Measurements from ENCODE around the genes MEIG1 and RPP38.

- PRO-cap = no peak
- RAMPAGE, long total RNA = no peak
Measured at GRCh38 chr10:14645129-14645670, 129.5 kb downstream of the FAM107B start.

DNA sequence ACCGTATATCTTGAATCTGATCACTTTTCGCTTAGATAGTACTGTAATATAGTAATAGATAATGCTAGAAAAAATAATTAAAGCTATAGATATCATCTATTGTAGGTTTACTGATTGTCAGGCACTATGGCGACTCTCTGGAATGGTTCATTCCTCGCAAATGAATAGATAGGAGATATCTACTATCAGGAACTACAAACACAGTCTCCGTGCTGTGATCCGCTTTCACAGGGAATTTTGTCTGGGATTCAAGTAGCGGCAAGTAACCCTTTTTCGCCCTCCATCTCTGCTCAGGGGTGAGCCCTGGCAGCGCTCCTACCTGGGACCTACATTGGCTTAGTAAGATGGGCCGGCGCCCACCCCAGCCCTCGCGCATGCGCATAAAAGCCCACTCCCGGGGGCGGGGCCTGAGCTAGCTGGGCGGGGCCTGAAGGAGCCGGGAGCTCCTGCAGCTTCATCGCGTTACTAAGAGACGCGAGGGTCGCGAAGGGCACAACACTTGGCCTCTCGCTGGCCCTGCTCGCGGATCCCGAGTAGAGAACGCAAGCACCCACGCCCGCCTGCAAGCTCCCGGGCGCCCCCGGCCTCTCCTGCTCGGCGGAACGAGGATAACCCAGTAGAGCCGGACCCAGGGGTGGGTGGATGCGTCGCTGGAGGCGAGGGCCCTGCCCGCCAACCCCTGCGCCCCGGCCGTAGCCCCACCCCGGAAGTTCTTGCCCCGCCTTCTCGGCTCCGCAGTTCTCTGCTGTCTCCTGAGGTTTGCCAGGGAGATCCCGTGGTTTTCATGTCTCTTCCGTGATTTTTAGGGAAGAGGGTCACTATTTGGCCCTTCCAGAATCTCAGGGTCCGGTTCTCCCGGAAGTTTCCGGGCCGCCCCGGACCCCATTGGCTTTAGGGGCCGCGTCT lies at the start of gene MEIG1:
TSS of gene MEIG1 (plus strand) at position 465 of the 906 bp plus-strand sequence.
- PRO-cap = bidirectional peak, plus-strand start at position 468 of the sequence, minus-strand start at position 333 of the sequence; bidirectional peak, plus-strand start at position 755 of the sequence, minus-strand start at position 589 of the sequence
- RAMPAGE, long total RNA = no peak

- PRO-cap = no peak
- RAMPAGE, long total RNA = no peak
Measured at GRCh38 chr10:15083843-15084466, 4.6 kb downstream of the ACBD7 start.

DNA sequence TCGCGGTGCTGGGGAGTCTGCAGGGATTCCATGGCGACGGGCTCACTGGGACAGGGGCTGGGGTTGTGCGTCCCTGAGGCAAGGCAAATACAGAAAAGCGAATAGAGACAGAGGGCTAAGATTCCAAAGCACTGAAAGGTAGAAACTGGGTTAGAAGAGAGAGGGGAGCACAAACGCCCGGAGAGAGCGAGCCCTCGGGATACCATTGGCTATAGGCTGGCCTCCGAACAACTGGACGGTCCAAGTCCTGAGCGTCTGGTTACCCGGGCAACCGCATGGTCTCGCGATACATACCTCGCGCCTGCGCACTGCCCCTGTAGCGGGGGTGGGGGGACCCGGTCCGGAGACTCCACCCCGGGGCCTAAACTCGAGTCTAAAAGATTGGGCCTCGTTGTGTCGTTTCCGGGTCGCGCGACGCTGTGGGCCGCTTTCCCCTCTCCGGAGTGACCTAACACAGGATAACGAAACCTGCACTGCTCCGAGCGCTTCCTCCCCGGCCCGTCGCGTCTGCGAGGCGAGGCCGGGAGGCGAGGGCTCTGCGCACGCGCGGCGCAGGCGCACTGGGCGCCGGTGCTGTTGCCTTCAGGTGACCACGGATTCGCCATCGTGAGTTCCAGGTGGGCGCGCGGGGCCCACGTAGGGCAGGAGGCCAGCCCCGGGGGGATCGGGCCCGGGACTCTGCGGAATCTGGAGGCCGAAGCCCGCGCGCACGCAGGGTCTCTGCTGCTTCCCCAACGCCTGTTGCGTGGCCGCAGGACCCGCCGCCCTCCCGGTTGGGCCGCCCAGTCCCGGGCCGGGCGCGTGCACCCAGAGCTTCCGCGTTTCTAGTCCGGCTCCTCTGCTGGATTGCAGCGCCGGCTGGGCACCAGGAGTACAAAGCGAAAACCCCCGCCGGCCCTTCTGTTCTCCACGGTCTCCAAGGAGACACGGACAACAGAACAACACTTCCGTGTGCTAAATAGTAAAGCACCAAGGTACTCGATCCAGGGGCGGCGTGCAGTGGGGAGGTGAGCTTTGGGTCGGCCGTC lies at the start of gene RPP38:
TSS of gene RPP38 (plus strand) at position 563 of the 1,028 bp plus-strand sequence.
- PRO-cap = unidirectional peak, plus-strand start at position 317 of the sequence; unidirectional peak, plus-strand start at position 405 of the sequence; bidirectional peak, plus-strand start at position 552 of the sequence, minus-strand start at position 509 of the sequence
- RAMPAGE, long total RNA = no peak

DNA sequence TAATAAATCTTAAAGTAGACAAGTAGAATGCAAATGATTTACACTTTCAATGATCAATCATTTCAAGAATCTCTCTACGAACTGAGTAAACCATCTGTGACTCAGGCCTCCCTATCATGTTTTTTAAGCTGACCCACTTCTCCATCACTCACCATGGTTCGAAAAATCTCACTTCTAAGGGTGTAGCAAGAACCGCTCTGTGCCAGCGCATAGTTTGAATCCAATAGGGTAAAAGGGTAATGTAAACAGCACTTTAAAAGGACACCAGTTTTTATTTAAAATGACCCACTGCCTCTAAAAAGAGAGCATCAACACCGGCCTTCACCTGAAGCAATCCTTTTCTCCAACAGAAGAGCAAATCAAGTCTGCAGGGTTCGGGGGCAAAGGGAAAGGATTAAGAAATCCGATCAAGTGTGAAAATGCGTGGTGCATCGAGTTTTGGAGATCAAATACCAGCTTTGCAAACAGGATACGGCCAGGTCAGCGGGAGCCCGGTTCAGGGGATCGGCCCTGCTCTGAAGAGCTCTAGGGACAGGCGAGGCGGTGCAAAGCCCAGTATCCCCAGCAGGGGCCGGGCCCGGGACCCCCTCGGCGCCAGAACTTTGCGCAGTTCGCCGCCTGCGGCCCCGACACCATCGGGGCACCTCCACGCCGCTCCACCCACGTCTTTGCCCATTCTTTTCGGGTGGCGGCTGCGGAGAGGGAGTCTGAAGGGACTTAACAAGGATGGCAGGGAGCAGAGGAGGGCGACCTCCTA lies 961 bp downstream of the NMT2 start:
- PRO-cap = no peak
- RAMPAGE, long total RNA = no peak

DNA sequence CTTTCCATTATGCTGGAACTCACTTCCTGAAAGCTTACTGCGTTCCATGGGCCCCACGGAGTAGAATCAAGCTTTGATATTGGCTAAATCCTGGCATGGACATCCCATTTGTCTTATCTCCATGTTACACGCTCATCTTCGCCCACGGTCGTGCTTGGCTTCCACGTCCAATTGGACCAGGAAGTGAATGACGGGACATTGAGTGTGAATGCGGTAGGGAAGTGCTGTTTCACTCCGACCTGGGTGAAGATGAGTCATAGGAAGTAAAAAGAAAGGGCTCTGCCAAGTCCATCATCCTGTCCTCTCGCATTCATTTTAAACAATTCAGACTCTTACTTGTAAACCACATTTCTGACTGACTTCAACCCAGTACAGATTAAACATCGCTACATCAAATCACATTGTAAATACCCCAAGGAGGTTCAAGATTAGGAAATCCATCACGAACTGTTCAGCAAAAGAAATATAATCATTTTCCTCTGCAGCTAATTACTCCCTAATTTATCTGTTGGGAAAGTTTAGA lies 45.4 kb downstream of the FAM171A1 start:
- PRO-cap = no peak
- RAMPAGE, long total RNA = no peak

GRCh38 chr10:16828059-16828535 lies 10.9 kb upstream of the RSU1 start:
- PRO-cap = no peak
- RAMPAGE, long total RNA = no peak

- PRO-cap = no peak
- RAMPAGE, long total RNA = no peak
Measured at GRCh38 chr10:16891242-16891795, 74.1 kb upstream of the RSU1 start.

- PRO-cap = no peak
- RAMPAGE, long total RNA = no peak
Measured at GRCh38 chr10:16965977-16966688, 148.9 kb upstream of the RSU1 start.

GRCh38 chr10:16967355-16968162 lies 150.3 kb upstream of the RSU1 start:
- PRO-cap = no peak
- RAMPAGE, long total RNA = no peak

DNA sequence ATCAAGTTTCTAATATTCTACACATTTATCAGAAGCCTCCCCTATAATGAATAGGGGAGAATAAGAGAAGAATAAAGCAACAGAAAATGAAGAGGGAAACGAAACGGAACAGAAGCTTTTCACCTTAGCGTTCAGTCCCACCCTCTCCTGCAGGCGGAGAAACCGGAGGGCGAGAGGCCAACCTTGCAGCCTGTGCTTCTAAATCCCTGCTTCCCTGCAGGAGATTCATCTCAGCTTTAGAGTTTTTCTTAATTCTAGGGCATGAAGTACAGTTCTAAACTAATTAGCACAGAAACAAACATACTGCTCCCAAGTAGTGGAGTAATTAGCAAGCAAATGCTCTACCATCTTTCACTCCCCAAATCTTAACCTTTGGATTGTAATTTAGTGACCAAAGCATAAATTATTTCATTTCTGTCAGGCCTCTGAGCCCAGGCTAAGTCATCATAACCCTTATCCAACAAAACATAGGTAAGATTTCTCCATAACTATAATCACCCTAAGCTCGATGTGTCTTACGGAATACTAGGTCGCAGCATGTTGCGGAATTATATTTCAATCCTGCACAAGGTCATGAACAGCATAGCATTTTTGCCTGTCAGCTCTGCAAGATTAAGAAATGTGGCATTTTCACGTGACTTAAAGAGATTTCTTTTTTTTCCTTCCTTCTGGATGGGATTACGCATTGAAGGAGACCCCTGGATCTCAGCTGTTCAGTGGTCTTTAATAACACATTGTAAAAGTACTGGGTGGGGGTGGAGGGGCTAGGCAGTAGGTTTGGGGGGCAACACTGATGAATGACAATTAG lies 107.0 kb downstream of the CUBN start:
- PRO-cap = unidirectional peak, plus-strand start at position 558 of the sequence
- RAMPAGE, long total RNA = no peak

DNA sequence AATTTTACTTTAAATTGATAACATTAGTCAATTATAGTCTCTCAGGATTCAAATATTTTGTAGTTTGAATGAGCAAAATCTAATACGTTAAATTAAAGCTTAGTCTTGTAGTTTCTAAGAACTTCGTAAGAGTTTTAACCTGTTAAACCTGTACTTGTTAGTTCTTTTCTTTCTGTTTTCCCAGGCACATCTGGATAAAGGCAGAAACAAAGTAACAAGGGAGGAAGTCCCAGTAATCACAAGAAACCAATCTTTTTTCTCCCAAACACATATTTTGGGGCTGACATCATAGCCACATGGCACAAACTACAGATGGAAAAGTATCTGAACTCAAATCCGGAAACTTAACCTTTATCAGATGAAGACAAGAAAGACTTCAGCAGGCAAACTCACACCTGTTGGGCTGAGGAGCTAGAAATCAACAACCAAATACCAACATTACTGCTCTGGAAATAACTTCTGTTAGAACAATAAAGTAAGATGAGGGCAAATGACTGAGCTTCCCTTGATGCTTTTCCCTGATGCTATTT lies 67.2 kb downstream of the CUBN start:
- PRO-cap = no peak
- RAMPAGE, long total RNA = no peak

GRCh38 chr10:17115100-17115563 lies 14.5 kb downstream of the CUBN start:
- PRO-cap = no peak
- RAMPAGE, long total RNA = no peak

DNA sequence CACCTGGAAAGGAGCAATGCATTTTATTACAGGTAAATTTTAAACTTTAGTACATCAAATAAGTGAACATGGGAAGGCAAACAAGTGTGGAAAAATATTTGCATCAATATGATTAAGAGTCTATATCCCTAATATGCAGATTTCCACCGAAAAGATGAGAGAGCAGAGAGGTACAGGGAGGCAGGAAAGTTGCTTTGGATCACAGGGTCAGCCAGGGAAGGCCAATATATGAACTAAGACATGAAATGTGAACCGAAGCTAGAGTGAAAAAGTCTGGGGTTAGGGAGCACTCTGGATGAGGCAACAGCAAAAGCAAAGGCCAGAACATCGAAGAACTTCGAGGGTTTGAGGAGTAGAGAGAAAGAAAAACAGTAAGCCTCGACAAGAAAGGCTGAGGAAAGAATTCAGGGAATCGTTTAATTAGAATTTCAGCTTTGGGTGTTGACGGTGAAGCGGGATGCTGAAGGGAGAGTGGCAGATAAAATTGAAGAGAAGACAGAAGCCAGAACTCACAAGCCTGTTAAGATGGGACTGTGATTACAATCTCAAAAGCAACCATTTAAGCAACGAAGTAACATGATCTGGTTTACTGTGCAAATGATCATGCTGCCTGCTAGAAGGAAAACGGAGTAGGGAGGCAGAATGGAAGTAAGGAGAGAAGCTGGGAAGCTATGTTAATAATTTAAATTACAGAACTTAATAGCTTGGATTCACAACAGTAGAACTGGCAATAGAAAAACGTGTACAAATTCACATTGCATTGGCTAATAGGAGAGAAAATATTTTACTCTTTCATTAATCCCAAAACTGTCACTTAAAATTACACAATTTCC lies 2.1 kb downstream of the TRDMT1 start:
- PRO-cap = unidirectional peak, plus-strand start at position 261 of the sequence
- RAMPAGE, long total RNA = no peak

DNA sequence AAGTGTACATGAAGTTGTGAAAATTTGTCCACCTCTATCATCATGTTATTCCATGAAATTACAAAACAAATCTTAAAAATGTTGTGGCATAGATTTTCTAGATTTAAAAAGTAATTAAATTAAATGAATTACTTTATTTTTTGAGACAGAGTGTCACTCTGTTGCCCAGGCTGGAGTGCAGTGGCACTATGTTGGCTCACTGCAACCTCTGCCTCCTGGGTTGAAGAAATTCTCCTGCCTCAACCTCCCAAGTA lies 4.7 kb downstream of the VIM start:
- PRO-cap = no peak
- RAMPAGE, long total RNA = no peak

- PRO-cap = no peak
- RAMPAGE, long total RNA = no peak
Measured at GRCh38 chr10:17348592-17349303, 105.6 kb downstream of the ST8SIA6 start.

DNA sequence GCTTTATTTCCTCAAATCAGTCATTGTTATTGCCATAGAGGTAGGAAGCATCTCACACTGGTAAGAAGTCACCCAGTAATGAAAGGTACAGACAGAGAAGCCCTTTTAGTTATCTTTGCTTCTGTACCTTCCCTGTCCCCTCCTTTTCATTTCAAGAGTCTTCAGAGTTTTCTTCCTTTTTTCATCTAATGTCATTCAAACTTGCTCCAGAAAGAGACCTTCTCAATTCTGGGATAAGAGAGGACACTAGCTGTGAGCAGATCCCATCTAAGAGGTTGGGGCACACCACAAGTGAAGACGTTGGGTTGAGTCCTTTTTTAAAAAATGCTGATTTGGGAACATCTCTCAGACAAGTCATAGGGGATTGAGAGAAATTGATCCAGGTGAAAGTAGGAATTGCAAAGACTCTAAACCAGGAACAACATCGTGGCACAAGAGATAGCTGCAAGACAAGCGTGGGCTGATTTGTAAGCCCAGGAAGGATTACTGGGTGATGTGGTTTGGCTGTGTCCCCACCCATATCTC lies 59.9 kb downstream of the ST8SIA6 start:
- PRO-cap = no peak
- RAMPAGE, long total RNA = no peak

DNA sequence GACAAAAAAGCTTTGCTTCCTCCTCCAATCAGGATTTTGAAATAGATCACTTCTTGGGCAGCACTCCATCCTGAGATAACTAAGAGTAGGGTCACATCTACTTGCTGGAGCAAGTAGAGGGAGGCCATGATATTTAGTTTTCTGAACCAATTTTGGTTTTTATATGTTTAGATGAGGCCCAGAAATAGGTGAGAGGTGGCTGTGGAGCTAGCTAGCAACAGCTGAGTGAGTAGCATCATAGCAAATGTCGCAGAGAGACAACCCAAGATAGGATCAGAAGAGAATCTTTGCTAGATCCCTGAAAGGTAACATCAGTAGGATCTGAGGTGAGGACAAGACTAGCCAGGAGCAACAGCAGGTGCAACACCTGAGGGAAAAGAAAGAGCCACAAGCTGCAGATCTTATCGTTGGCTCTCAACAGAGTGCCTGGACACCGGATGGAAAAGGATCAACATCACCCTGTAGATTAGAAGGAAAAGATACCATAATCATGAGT lies 4.5 kb downstream of the ST8SIA6 start:
- PRO-cap = no peak
- RAMPAGE, long total RNA = no peak

- PRO-cap = bidirectional peak, plus-strand start at chr10:17616929, minus-strand start at chr10:17616831
- RAMPAGE, long total RNA = no peak
Measured at GRCh38 chr10:17616326-17617177, 622 bp downstream of the HACD1 start.

GRCh38 chr10:17645888-17646364 lies 2.0 kb downstream of the STAM start:
- PRO-cap = no peak
- RAMPAGE, long total RNA = no peak

All from urinary bladder (tissue), 3 donors.